Cardiac septum (tissue), 1 donor: ENCODE results near the genes SIGLEC11, VRK3, IZUMO2, KCNC3, KLK15, KLK5 and CD33.

DNA sequence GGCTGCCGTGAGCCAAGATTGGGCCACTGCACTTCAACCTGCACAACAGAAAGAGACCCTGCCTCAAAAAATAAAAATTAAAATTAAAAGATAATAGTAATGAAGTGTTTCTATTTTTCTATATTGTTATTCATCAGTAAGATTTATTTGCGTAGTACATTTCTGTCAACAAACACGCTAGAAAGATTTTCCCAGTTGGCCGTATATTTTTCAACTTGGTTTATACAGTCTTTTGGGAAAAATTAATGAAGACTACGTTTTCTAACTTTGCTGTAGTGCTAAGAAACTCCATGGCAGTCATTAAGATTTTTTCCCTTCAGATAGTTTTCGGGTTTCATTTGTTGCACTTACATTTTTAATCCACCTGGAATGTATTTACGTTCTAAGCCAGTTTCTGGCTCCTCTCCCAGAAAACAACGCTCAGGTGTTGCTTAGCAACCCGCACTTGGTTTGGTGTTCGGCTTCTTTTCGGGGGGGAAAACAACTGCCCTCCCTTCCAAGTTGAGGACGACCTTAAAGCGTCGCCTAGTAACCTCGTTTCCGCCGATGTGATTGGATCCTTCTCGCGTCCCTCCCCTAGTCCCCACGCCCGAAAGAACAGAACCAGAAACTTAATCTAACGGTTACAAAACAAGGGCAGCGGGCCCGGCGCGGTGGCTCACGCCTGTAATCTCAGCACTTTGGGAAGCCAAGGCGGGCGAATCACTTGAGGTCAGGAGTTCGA lies 927 bp upstream of the MED25 start:
- PRO-cap, result unidirectional peak, plus-strand start at position 628 of the sequence

DNA sequence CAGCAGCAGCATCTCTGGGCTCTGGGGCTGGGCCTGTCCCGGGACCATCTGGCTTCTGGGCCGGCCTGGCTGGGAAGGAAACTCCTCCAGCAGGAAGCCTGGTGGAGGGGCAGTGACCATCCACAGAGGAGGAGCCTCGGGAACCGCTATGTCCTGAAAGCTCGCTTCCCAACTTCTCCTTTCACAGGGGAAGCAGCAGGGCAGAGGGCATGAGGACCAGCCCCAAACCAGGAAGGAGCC lies at the start of gene SIGLEC11:
Gene SIGLEC11, minus strand, starts transcription at position 139 of the 240 bp plus-strand sequence.
- PRO-cap, result no peak

DNA sequence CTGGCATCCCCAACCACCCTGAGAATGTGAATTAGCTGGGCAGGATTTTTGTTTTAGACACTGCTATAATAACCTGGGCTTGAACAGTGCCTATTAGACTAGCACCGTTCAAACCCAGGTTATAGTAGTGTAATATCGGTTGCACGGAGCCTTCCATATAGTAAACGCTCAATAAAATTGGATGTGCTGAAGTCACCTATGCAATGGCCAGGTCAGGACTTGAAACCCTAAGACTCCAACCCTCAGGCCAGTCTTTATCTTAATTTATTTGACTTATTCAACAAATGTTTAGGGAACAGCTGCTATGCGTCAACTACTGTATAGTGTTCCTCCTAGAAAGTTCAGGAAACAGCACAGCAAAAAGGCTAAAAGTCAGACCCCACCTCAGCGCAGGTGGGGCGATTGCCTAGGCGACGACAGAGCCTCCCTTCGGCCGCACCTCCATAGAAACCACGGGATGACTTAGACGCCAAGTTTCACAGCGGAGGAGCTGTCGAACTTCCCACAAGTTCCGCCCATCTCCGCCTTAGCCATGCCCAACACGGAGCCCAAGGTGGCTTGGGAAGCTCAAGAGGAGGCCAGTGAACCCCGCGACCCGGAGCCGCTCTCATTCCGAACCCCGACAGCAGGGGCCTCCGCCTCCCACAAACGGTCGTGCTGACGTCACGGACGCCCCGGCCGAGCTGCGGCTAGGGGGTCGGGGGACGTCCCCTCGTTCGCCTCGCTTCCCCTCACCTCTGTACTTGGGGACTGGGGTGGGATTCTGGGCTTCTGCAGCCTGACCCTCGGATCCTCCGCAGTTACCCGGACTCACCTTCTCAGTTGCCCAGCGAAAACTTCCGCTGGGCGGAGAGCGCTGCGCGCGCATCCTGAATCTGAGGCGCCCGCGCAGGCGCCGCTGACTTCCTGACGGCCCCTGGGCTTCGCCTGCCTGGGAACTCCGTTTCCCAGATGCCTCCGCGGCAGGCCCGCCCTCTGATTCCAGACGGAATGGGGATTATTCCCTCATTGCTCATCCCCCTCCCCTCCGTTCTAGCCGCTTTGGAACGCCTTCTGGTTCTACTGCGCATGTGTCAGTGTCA lies at the start of gene VRK3:
Gene VRK3, minus strand, starts transcription at position 841 of the 1,082 bp plus-strand sequence.
- PRO-cap, result bidirectional peak, plus-strand start outside the sequence, minus-strand start at position 855 of the sequence

GRCh38 chr19:50162908-50163539 lies at the start of gene IZUMO2:
Gene IZUMO2, minus strand, starts transcription at chr19:50163281.
- PRO-cap, result no peak

DNA sequence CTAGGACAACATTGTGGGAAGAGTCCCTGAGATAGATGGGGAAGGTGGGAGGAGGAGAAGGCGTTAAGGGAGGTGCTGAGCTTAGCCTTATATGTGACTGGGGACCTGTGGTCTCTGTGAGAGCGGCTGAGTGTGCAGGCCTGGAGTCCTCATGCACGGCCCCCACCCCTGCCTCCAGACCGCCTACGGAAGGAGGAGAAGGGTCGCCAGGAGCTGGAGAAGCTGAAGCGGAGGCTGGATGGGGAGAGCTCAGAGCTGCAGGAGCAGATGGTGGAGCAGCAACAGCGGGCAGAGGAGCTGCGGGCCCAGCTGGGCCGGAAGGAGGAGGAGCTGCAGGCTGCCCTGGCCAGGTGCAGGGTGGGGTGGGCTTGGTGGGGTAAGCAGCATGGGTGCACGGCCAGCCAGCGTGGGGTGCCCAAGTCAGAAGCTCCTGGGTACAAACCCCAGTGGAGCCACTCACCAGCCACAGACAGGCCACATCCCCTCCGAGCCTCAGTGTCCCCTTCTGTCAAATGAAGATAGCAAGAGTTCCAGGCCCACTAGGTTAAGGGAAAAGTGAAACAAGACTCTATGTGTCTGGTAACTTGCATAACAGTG lies 56.7 kb downstream of the KCNC3 start:
- PRO-cap, result no peak

DNA sequence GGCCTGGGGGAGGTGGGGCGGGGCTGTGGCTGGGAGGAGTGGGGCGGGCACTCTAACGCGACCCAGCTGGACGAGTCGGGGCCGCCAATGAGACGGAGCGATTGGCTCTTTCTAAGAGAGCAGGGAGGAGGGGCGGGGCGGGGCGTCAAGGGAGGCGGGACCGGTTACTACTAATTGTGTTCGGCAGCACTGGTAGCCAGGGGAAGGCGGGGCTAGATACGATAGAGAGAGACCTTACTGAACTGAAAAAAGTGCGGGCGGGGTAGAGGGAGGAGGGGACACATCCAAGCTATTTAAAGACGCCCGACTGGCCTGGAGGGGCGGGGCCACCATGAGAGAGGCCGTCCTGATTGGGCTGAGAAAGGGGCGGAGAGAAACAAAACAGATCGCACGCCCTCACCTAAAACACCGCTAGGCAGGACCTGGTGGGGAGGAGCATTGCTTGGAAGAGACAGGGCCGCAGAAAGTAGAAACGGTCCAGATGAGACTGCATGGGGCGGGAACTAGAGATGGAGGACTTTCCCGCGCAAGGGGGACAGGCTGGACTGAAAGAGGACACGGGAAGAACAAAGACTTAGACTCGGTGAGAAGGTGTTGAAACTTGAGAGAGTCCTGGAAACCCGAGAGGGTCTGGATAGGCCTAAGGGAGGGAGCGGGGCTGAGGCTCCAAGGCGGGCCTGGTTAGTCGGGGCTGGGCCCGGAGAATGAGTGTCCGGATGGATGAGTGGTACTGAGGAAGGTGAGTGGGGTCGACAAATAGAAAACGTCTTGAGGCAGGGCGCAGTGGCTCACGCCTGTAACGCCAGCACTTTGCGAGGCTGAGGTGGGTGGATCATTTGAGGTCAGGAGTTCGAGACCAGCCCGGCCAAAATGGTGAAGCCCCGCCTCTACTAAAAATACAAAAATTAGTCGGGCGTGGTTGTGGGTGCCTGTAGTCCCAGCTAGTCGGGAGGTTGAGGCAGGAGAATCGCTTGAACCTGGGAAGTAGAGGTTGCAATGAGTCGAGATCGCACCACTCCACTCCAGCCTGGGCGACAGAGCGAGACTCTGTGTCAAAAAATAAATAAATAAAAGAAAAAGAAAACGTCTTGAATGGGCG lies at the start of gene KCNC3:
Gene KCNC3, minus strand, starts transcription at position 165 of the 1,099 bp plus-strand sequence.
- PRO-cap, result unidirectional peak, plus-strand start at position 199 of the sequence; unidirectional peak, plus-strand start at position 408 of the sequence; unidirectional peak, plus-strand start at position 480 of the sequence

DNA sequence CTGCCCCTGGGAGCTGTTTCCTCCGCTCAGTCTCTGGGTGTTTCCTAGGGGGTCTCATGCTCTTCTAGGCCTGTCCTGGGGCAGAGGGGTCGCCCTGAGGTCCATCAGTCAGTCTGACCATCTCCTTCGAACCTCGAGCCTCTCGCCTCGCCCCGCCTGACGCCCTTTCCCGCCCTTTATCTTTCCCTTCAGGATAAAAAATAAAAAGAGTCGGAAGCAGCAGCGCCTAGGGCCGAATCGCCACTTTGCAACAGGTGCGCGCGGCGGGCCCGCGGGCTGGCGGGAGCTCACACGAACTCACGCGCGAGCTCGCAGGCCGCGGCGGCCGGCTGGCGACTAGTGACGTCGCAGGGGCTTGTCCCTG lies 33.8 kb downstream of the SYT3 start:
- PRO-cap, result no peak

DNA sequence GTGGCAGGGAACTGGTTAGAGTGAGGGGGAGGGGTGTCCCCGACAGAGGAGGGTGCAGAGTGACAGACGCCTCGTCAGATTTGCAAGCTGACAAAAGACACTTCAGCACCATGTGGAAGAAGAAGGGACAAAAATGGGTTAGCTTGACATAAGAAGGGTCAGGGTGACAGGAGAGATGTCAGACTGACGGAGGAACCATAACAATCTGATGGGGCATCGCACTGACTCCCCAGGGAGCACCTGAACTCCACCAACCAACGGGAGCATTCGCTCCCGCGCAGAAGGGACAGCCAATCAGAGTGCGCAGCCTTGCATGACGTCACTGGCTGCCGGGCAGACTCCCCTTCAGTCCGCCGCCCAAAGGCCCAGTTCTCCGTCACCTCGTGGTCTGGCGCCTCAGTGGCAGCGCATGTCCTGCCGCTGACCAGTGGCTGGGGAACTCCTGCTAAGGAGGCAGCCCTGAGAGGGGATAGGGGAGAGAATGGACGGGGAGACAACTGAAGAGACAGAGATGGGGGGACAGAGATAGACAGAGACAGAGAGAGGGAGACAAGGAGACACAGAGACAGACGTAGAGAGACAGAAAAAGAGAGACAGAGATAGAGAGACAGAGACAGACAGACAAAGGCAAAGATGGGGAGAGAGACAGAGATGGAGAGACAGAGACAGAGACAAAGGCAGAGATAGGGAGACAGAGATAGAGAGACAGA lies 30.2 kb downstream of the C19orf81 start:
- PRO-cap, result no peak

DNA sequence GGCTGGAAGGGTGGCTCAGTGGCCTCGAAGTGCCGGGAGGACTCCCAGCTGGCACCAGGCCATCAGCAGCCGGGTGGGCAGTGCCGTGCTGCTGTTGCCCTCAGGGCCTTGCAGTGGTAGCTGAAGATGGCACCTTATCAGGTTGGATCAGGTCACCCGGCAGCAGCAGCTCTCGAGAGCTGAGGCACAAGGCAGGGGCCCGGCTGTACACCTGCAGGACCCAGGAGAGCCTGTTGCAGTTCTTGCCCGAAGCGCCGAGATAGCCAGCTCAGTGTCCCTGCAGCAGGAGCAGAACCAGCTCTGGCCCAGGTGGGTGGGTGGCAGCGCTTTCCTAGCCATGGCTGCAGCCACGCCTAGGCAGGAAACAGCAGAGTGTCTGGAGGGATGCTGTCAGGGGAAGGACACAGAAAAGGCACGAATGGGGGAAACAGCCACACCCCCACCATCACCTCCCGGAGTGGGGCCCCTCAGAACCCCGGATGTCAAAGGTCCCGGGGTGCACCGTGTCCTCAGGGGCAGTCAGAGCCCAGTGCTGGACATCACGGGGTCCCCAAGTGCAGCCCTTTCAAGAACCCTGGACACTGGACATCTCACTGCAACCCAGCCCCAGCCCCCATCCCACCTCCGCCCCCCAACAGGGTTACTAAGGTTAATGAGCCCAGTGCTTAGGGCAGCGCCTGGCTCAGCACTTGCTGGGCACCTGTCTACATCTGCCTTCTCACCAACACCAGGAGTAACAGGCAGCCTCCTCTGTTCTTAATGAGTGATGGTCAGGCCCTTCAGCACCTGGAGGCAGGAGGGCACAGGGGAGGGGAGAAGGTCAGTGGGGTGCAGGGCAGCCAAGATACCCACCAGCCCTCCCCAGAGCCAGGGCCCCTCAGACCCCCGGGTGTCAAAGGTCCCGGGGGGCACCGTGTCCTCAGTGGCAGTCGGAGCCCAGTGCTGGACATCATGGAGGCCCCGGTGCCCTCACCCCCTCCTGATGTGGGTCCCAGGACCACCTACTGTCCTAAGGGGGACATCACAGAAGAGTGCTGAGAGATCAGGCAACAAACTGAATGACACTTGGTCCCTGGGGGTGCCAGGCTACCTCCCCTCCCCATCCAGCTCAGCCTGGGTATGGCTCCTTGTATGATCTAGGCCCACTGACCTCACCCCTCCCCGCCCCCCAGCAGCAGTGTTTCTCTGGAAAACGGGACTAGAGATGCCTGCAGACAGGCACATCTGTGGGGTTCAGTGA lies 8.8 kb downstream of the ACP4 start:
- PRO-cap, result no peak

DNA sequence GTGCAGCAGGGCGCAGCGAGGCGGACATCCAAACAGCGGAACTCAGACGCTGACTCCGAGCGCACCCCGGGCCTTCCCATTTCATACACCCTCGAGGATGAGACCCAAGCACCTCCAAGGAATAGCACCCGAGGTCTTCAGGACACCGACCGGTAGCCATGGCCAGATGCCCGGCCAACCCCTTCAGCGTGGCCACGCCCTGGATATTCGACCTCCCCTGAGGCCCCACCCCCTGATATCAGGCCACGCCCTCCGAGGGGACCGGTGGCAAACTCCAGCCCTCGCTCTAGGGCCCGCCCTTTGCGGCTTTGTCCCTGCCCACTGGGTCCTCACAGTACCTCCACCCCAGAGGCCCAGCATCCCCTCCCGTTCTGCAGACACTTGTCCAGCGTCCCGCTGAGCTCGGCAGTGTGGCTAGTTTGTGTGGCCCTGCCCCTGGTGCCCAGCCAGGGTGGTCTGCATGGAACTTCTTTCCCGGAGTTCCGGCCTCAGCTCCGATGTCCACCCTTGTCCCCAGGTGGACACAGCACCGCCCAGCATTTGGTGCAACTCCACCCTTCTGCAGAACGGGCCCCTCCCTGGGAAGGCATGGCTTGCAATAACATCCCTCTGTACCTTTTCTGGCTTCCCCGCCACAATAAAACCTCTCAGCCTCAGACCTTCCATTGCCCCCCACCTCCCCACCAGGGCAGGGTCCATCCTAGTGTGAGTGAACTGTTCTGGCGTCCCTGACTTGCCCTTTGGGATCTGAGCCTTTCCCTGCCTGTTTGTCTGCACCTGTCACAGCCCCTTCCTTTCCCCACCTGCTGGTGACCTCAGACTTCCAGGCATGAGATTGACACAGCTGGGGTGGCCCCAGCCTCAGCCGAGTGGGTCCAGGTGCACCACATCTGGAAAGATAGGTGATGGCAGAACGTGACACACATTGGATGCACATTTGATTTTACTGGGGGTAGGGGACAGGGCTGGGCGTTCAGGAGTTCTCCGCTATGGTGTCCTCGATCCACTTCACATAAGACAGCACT lies 5.1 kb downstream of the KLK1 start:
- PRO-cap, result no peak

- PRO-cap, result no peak
Measured at GRCh38 chr19:50826886-50827379, 3.3 kb upstream of the KLK1 start.

DNA sequence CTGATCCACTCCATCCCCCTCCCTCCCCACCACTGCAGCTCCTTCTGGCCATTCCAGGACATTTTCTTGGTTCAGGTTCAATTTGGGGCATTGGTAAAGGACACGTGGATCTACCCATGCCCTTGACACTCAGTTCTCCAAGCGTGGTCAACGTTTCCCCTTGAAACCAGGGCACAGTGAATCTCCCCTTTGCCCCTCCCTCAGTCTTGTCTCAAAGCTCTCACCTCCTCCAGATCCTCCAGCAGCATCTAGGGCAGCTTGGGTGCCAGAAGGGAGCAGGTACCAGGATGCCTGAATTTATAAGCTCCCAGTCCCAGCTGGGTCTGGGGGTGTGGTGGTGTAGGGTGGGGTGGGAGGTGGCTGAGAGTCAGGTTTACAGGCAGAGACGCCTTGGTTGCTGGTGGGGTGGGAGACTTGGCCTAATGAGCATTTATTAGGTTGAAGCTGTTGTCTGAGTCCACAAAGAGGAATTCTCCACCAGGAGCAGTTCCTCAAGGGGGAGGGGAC lies at the start of gene KLK15:
Gene KLK15, minus strand, starts transcription at position 272 of the 507 bp plus-strand sequence.
- PRO-cap, result no peak

DNA sequence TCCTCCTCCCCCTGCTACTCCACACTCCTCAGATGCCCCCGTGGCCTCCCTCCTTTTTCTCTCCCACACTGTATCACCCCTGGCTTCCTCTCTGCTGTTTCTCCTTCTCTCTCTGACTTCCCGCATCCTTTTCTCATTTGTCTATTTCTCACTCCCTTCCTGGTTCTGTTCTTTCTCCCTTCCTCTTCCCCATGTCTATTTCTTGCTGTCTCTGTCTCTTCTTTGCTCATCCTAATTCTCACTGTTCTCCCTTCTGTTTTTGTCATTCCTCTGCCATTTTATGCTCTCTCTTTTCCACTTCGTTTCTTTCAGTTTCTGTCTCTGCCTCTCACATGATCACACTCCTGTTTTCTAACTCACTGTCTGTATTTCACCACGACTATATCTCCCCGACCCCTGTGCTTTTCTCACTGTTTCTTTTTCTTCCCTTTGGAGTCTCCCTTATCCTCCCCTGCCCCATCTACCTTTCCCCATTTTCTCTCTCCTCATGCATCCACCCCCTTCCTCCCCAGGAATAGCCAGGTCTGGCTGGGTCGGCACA lies 2.8 kb downstream of the KLK2 start:
- PRO-cap, result no peak

- PRO-cap, result no peak
Measured at GRCh38 chr19:50952656-50953512, at the start of gene KLK5. Gene KLK5, minus strand, starts transcription at chr19:50953038.

DNA sequence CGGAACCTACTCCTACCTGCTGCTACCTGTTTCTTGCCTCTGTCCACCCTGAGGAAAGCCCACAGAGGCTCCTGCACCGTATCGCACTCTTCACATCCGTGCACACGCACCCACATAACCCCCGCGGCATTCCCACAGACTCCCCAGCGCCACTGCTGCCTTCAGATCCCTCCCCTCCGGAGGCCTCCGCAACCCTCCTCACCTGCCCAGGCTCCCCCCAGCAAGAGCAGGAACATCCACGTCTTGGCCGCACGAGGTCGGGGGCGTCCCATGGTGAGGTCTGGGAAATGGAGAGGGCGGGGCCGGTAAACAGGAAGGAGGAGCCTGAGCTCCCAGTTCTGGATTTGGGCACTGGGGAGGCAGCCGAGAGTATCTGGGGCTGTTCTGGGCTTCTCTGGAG lies 508 bp downstream of the KLK8 start:
- PRO-cap, result no peak

DNA sequence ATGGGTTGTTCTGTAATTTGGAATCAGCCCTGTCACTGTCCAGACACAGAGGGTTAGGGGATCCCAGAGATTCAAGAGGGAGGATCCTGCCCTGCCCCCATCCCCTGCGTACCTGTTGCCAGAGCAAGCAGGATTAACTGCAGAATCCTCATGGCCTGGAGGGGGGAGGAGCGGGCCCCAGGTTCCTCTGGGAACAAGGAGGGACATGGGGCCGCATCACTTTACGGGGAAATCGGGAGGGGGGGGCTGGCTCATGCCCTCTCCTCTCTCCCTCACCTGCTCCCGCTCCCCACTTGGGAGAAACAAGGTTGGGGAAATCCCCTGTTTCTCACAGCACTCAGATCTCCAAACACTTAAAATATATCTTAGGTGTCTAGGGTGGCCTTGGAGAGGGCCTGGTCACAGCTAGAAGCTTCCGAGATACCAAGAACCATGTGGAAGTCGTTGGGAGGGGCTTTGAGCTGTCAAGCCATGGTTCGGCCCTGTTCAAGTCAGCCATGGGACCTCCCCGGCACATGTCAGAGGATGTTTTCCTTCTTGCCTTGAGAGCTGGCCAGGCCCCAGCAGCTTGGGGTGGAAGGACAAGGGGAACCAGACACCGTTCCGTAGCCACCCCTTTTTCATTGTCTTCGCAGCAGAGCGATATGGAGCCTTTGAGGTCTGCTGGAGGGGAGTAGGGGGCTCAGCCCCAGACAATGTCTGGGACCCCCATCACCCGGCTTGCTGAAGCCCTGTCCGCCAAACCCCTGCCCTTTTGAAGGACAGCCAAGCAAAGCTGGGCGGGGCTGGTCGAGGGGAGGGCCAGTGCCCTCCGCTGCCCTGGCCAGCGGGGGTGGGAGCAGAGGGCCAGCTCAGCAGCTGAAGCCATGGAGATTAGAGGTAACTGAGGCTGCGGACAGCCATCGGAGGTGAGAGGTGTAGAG lies 675 bp downstream of the KLK11 start:
- PRO-cap, result no peak

DNA sequence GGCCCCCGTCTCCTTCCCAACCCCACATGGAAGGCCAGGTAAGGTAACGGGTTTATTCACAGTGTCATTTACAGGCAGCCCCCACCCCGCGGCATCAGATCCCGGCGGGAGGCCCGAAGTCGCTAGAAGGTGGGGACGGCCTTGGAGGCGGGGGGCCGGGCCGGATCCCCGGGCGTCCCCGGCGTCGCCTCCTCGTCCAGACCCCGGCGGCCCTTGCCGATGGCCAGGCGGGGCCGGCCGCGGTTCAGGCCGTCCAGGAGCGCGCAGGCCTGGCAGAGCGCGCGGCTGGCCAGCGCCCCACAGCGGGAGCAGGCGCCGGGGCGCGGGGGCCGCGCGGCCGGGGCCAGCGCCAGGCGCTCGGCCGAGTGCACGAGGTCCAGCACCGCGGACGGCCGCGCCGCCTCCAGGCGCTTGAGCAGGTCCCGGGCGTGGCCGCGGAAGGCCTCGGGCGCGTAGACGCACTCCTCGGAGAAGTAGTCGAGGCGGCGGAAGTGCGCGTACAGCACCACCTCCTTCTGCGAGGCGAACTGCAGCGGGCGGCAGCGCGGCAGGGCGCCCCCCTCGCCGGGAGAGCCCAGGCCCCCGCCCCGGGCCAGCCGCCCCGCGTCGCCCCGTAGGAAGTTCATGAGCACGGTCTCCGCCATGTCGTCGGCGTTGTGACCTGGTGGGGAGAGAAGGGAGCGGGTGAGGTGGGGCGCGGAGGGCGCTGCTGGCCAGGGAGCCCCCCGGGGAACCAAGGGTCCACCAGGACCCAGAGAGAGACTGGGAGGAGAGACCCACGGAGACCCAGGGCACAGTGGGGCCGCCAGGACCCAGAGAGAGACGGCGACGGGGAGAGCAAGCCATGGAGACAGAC lies 9.5 kb downstream of the CTU1 start:
- PRO-cap, result no peak

- PRO-cap, result no peak
Measured at GRCh38 chr19:51224648-51225220, at the start of gene CD33. Gene CD33, plus strand, starts transcription at chr19:51225080.

GRCh38 chr19:51271064-51271476 lies 20.2 kb downstream of the SIGLECL1 start:
- PRO-cap, result no peak

- PRO-cap, result no peak
Measured at GRCh38 chr19:51365411-51366011, 677 bp downstream of the ETFB start.